Mammary epithelial cell (primary cell): ENCODE data around the genes SMIM22 and C16orf89.

DNA sequence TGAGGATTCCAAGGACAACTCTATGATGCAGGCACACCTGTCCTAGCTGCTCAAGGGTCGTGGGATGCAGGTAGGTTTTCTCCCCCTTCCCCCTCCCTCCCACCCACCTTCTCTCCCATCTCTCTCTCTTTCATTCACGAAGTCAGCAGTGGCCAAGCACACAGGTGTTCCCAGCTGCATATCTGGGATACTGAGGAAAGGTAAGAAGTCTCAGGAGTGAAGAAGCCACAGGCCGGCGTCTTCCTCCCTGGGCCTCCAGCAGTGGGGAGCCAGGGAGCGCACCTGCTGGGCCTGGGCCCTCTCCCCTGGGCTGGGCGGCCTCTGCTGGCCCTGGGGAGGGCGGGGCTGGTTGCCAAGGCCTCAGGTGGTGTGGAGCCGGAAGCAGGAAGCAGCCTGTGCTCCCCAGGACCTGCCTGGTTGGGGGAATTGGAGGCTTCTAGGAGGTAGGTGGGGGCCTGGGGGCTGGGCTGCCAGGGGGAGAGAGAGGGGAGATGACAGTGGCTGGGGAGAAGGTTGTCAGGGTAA is at the start of gene SMIM22:
SMIM22 (plus strand) TSS at position 363 of the 525 bp plus-strand sequence.
- CAGE, long polyA plus RNA = no peak
- RRBS = no CpG with 5 or more reads among the region's 8 CpGs

- CAGE, long polyA plus RNA = no peak
- RRBS = no CpG with 5 or more reads among the region's 8 CpGs
Measured at GRCh38 chr16:4830678-4830971, 16.5 kb downstream of the GLYR1 start.

GRCh38 chr16:4945577-4946180 is 8.7 kb upstream of the PPL start:
- CAGE, long polyA plus RNA = no peak
- RRBS = no CpG with 5 or more reads among the region's 10 CpGs

- CAGE, long polyA plus RNA = no peak
- RRBS = no CpG with 5 or more reads among the region's 4 CpGs
Measured at GRCh38 chr16:4976633-4977018, 18.5 kb downstream of the SEC14L5 start.

DNA sequence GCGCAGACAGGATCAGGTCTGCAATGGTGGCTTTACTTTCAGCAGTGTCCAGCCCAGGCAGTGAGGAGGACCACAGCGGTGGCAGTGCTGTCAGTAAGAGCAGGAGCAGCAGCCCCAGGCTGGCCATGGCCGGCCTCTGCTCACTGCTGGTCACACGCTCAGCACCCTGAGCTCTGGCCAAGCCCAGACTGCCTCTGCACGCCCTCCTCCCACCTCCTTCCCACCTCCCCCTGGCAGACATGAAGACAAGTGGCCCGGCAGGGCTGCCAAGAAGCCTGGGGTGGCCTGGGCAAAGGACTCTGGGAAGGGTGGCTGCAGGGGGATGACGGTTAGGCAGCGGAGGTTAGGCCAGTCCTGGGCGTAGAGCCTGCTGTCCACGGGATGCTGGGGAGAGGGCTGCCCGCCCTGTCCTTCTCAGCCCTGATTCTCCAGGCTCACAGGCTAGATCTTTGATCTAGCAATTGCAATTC is at the start of gene C16orf89:
C16orf89 (minus strand) TSS at position 175 of the 470 bp plus-strand sequence.
- CAGE, long polyA plus RNA = no peak
- RRBS = no CpG with 5 or more reads among the region's 11 CpGs

- CAGE, long polyA plus RNA = no peak
- RRBS = no CpG with 5 or more reads among the region's 30 CpGs
Measured at GRCh38 chr16:8108646-8109947, 481.2 kb downstream of the TMEM114 start.

GRCh38 chr16:8651475-8651943 is 22.9 kb upstream of the ABAT start:
- CAGE, long polyA plus RNA = no peak
- RRBS = no CpG with 5 or more reads among the region's 7 CpGs

DNA sequence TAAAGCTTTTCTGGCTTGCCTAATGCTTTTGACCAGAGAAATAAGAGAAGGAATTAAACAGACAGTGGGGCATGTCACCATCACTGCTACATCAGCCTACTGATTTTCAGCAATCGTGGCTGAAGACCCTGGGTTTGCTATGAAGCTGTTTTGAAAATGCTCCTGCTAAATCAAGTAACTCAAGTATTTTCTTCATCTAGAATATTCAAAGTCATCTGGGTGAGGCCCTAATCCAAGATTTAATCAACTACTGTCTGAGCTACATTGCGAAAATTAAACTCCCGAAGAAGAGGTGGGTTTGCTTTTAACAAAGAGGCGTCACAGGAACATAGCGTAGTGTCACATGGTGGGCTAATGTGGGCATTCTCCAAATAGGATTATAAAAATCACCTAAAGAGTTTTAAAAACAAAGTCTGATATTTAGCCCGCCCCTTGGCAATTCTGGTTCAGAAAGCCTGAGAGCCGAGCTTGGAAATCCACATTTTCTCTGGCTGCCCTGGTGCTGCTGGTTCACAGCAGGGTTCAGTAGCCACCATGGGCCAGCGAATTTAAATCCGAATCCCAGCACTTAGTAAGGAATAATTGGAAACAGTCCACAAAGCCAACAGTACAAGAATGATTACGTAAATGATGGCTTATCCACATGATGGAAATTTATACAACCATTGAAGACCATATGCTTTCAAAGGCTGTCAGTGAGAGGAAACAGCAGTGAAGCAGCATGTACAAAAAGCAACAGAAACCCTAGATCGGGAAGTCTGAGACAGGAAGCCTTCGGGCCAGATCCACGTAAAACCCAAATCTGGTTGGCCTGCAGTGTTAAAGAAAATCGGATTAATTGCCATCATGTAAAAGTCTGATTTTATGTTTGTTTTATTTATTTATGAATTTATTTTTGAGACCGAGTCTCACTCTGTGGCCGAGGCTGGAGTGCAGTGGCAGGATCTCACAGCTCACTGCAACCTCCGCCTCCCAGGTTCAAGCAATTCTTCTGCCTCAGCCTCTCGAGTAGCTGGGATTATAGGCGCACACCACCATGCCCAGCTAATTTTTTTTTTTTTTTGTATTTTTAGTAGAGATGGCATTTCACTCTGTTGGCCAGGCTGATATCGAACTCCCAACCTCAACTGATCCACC is 8.8 kb downstream of the PMM2 start:
- CAGE, long polyA plus RNA = no peak
- RRBS = no CpG with 5 or more reads among the region's 20 CpGs

DNA sequence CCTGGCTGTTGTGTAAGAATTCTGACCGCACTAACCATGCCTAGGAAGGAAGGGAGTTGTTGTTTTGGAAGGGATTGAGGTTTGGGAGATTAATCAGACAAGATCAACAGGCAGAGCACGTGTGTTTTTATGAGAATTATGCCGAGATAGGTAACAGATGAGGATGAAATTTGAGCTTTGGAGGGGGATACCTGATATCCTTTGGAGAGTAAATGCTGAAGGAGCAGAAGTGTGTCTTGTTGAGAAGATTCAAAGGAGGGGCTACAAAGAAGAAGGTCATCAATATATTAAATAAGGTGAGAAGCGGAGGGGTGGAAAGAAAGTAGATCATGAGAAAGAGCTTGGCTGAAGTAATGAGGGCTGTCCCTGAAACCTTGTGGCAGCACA is 26.7 kb downstream of the CARHSP1 start:
- CAGE, long polyA plus RNA = no peak
- RRBS = no CpG with 5 or more reads among the region's 4 CpGs

DNA sequence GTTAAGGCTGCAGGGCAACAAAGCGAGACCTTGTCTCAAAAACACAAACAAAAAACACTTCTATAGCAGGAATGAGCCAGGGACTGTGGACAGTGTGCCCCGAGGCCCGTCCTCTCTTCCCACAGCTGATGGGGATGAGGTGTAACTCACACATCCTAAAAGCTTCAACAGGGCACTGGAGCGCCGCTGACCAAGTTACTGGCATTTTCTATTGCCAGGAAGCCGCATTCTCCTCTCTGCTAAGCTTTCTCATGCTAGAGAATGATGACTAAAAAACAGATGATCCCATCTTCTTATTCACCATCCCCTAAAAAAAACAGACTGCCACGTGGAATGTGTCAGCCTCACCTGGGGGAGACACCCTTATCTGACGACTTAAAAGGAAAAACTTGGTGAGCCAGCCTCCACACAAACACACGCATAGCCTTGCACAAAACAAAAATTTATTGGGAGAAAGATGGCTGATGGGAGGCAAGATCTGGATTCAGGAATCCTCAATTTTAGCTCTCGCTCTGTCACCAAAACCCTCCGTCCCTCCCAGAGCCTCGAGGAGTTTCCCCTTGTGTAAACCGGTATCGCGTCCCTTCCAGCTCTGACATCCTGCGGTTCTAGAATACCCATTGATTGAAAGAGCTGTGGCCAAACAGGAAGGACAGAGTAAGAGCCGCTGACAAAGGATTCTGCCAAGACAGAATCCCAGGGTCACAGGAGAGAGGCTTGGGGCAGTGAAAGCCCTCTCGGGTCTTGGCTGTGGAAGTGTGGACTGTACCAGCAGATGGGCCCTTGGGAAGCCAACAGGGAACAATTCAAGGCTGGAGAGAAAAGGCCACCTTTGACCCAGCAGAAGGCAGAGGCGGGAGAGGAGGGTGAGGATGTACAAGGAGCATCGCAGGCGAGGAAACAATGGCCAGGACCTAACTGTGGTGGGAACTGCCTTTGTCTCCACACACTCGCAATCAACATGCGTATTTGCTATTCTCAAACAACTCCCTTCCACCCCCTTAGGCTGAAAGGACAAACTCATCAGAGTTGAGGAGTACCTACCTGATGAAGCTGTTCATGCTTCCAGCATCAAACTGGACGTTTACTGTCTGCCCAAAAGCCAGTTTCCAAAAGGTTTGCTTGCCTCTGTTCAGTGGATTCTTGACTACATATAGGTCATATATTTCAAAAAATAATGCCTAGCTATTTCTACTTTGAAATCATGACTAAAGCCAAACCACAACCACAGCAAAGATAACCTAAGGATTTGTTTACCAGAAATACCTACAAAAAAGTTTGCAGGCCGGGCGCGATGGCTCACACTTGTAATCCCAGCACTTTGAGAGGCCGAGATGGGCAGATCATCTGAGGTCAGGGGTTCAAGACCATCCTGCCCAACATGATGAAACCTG is 15.8 kb downstream of the CARHSP1 start:
- CAGE, long polyA plus RNA = no peak
- RRBS = no CpG with 5 or more reads among the region's 28 CpGs

- CAGE, long polyA plus RNA = no peak
- RRBS = 79% methylated on average over 2 of the region's 8 CpGs
Measured at GRCh38 chr16:8885562-8885955, 3.4 kb downstream of the LITAFD start.

GRCh38 chr16:8890060-8890876 is 8.1 kb downstream of the LITAFD start:
- CAGE, long polyA plus RNA = no peak
- RRBS = no CpG with 5 or more reads among the region's 16 CpGs

GRCh38 chr16:8916273-8916740 is 34.2 kb downstream of the LITAFD start:
- CAGE, long polyA plus RNA = no peak
- RRBS = no CpG with 5 or more reads among the region's 1 CpG

- CAGE, long polyA plus RNA = no peak
- RRBS = no CpG with 5 or more reads among the region's 4 CpGs
Measured at GRCh38 chr16:8916872-8917280, 34.7 kb downstream of the LITAFD start.

DNA sequence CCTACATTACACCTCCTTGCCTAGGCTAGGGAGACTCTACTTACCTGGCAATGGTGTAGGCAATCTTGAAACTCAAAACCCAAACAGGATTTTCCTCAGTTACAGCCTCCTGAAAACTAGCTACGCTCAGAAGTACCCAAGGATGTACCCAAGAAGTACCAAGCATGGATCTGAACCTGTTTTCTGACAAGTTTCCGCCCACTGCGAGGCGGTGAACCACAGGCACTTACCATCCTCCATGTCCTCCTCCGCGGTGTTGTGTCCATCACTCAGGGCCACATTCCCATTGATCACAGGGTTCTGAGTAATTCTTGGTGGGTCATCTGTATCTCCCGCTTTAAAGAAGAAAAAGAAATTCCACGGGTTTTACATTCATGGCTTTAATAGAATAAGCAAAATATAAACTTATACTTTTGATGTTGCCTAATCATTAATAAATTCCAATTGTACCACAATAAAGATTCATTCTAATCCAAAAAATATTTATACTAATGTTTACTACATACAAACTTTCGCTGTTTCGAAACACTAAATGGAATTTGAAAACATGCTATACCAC is 33.6 kb downstream of the USP7 start:
- CAGE, long polyA plus RNA = no peak
- RRBS = no CpG with 5 or more reads among the region's 10 CpGs

- CAGE, long polyA plus RNA = no peak
- RRBS = no CpG with 5 or more reads among the region's 3 CpGs
Measured at GRCh38 chr16:8931953-8932203, 31.8 kb downstream of the USP7 start.

GRCh38 chr16:8951295-8951891 is 12.3 kb downstream of the USP7 start:
- CAGE, long polyA plus RNA = no peak
- RRBS = 69% methylated on average over 3 of the region's 8 CpGs

GRCh38 chr16:8962075-8963098 is 1.3 kb downstream of the USP7 start:
- CAGE, long polyA plus RNA = no peak
- RRBS = 2% methylated on average over 11 of the region's 75 CpGs

- CAGE, long polyA plus RNA = no peak
- RRBS = no CpG with 5 or more reads among the region's 8 CpGs
Measured at GRCh38 chr16:8987215-8987741, 23.6 kb upstream of the USP7 start.

DNA sequence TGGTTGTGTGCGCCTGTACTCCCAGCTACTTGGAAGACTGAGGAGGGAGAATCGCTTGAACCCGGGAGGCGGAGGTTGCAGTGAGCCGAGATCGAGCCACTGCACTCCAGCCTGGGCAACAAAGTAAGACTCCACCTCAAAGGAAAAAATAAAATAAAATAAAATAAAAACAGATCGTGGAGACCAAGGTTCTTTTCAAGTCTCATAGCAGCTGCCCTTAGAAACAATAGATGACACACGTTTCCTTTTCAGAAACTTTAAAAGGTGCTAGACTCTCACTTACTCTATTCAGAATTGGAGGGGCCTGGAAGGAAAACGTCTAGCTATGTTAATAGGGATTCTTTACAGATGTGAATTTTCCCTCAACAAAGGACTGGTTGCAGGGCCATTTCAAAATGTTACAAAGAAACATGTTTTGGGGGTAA is 13.2 kb upstream of the HAPSTR1 start:
- CAGE, long polyA plus RNA = no peak
- RRBS = no CpG with 5 or more reads among the region's 9 CpGs